H4 (cell line): ENCODE measurements around the gene DSG2.

DNA sequence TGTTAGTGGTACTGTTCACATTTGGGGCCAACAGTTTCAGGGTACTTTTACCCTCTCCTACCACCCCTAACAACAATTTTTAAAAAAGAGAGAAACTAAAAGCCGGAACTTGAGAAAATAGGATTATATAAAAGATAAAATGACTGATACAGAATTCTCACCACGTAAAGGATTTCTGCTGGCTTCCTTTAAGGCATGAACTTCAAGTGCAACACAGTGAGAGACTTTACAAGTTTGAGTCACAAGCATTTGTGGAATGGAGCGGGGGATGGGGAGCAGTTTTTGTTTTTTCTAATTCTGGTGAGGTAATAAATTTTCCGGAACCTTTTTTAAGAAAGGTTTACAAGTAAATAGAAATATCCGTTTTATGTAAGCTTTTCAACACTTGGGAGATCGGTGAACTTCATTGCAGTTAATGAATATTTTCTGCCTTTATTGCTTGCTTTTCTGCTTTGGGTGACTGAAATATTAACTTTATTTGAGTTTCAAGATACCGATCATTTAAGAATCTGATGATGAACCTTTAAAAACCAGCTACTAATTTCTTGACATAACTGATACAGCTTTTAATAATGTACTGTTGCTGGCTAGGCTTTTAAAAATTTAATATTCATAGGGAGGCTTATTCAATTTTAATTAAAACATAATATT lies 1.9 kb upstream of the CDH2 start:
- RAMPAGE, long total RNA, result no peak

DNA sequence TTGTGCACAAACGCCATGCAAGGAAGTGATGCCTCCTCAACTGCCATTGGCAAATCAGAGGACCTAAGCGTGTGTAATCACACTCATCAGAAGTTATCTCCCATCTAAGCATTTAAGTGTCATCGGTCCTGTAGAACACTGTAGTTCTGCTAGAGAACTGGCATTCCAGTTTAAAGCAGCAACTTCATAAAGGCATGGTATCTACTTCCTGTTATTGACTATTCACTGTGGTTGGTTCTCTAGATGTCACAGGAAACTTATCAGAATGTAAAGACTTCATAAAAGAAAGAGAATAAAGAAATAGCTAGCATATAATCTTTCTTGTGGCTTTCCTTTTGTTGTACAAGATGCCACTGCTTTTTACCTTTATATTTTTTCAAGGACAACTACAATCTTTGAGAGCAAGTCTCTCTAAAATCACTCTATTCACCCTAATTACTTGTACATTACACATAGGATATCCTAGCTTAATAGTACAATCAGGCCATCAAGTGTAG lies 492 bp upstream of the DSC1 start:
- RAMPAGE, long total RNA, result no peak

GRCh38 chr18:31206013-31206415 lies 43.4 kb upstream of the DSC1 start:
- RAMPAGE, long total RNA, result no peak

DNA sequence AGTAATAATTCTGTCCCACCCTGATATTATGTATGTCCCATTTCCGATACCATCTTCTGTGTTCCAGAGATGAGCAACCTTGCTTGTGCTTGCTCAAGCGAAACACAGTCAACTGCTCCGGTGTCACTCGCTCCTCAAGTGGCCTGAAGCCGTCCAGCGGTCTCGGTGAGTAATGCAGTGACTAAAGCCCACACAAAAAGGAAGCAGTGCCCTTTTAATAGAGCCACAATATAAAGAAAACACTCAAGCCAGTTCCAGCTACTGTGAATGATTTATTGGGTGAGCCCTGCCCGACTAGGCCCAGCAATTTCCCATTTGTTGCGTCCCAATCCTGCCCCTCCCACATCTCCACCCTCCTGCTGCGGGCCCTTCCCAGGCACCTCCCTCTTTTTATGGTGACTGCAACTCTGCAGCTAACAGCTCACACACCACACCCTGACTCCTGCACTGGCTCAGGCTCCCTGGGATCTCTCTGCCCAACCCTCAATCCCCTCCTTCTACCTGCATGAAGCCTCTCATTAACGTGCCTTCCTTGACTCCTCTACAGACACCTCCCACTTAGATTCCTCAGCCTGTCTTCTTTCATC lies 44.2 kb upstream of the DSC1 start:
- RAMPAGE, long total RNA, result no peak

DNA sequence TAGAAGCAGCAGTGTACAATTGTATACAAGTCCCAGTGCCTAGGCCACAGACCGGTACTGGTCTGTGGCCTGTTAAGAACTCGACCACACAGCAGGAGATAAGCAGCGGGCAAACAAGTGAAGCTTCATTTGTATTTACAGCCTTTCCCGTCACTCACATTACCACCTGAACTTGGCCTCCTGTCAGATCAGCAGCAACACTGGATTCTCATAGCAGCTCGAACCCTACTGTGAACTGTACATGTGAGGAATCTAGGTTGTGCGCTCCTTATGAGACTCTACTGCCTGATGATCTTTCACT lies 60.8 kb upstream of the DSC1 start:
- RAMPAGE, long total RNA, result no peak

GRCh38 chr18:31241596-31242552 lies 76.1 kb upstream of the DSG1 start:
- RAMPAGE, long total RNA, result no peak

DNA sequence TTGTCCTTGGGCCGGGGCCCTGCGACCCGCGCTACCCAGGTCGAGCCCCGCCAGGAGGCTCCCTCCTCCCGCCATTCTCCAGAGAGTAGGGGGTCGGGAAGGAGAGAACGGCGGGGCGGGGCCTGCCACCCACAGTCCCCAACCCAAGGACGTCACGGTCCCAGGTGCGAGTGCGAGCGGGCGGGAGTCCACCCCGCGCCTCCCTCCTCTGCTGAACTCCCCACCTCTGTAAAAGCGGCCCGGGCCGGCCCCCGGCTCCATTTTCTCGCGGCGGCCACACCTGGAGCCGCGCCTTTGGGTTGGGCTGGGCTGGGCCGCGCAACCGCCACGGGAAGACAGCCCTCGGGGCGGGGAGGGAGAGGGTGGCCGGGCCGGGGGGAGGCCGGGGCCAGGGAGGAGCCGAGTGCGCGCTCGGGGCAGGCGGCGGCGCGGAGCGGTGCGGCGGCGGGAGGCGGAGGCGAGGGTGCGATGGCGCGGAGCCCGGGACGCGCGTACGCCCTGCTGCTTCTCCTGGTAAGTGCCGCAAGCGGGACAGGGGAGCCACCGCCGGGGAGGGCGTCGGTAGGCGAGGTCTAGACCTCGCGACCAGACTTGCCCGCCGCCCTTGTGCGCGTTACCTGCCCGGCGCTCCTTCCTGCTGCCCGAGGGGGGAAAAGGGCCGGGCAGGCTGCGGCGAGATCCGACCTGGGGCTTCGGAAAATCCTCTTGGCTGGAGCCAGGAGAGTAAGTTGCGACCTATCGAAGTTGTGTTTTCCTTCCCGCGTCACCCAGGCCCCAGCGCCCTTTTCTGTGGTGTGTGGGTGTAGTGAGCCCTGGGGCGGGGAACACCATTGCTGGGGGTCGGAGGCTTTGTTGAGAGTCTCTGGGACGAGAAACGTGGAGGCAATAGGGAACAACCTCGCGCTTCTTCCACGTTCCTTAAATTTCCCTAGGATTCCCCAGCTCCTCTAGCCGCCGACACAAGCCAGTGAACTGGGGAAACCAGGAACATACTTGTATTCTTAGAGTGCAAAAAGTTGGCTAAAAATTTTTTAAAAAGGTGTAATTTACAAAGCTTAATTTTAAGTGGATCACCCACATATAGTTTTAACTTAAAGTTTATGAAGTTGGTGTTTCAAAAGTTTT lies at the start of gene DSG2:
Gene DSG2 (plus strand): TSS at position 394 of the 1,125 bp plus-strand sequence.
- RAMPAGE, long total RNA, result start-site peak on the plus strand centred at position 450 of the sequence, 28 bp wide, 130 reads

- RAMPAGE, long total RNA, result no peak
These were observed 13.5 kb upstream of the SLC25A52 start for GRCh38 chr18:31774164-31774578.

- RAMPAGE, long total RNA, result no peak
These were observed 42.4 kb downstream of the TRAPPC8 start for GRCh38 chr18:31900274-31901171.

GRCh38 chr18:31943215-31943325 lies 142 bp upstream of the TRAPPC8 start:
- RAMPAGE, long total RNA, result no peak

DNA sequence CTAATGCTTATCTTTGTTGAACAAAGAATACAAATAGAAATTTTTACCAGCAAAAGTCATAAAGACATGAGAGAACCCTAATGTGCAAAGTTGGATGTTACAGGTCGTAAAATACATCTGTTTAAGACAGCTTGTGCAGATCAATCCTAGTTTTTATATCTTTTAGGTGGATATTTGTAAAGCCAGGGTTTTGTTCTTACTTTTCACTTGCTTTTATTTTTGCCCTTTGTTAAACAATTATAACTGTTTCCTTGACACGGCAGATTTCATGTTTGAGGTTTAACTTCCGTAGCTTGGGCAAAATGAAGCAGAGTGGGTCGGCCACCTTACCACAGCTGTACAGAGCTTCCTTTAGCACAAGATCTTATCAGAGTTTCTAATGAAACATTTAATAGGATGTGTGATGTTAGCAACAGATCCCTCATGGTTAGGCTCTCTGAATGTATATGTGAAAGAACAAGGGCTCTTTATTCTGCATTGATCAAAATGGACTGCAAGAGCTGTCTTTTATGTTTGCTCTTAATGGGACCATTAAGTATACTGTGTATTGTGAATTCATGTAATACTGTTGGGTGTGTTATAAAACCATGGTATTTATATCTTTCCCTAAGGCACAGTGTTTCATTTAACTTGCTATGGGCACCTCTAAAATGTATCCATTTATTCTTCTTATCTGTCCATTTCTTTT lies 22.3 kb downstream of the RNF125 start:
- RAMPAGE, long total RNA, result no peak

DNA sequence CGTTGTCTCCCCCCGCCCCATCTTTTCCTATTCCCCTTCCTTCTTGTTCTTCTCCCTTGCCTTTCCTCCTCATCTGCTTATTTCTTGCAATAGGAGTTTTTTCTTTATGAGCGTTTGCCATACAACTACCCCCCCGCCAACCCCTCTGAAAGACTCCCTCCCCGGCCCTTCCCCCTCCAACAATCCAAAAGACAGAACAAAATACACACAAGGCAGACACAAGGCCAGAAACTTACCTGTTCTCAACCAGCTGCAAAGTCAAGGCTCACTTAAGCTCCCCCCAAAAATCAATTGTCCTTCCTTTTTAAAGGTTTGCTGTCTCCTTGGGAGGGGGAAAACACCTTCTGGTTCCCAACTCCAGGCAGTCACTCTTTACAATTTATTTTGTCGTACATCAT lies 393 bp downstream of the KLHL14 start:
- RAMPAGE, long total RNA, result no peak

DNA sequence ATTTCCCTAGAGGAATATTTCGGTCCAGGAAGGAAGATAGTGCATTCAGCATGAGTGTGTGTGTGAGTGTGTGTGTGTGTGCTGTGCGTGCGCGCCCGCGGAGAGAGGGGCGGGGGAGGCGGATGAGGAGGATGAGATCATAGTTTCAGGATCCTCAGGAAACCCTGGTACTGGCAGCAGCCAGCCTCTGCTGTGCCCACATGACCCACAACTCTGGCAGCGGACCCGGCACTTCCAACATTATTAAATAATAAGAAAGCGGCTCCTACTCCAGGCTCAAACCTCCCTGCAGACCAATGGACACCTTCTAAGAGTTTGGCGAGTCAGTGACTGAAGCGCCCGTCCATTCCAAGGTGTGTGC lies 217.0 kb upstream of the DTNA start:
- RAMPAGE, long total RNA, result no peak

DNA sequence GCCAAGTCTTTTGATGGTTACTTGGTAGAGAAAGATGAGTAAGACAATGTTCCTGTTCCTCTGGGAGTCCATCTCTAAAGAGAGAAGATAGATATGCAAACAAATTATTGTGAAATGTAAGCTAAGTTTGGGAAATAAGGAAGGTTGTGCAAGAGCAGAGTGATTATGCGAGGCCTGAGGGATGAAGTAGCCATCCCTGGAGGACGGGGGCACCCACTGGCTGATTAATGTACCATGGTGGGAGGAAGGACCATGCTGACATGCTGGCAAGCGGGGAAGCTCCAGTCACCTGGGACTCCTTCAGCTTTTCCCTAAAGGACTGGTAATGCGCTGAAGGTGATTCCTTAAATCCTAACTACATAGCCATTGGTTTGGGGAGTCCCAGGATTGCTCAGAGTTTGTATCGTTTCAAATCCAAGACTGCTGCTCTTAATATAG lies 897 bp upstream of the DTNA start:
- RAMPAGE, long total RNA, result no peak

- RAMPAGE, long total RNA, result no peak
These were observed 97.3 kb downstream of the DTNA start for GRCh38 chr18:34807310-34807888.

- RAMPAGE, long total RNA, result no peak
These were observed 112.0 kb downstream of the DTNA start for GRCh38 chr18:34822031-34822609.

DNA sequence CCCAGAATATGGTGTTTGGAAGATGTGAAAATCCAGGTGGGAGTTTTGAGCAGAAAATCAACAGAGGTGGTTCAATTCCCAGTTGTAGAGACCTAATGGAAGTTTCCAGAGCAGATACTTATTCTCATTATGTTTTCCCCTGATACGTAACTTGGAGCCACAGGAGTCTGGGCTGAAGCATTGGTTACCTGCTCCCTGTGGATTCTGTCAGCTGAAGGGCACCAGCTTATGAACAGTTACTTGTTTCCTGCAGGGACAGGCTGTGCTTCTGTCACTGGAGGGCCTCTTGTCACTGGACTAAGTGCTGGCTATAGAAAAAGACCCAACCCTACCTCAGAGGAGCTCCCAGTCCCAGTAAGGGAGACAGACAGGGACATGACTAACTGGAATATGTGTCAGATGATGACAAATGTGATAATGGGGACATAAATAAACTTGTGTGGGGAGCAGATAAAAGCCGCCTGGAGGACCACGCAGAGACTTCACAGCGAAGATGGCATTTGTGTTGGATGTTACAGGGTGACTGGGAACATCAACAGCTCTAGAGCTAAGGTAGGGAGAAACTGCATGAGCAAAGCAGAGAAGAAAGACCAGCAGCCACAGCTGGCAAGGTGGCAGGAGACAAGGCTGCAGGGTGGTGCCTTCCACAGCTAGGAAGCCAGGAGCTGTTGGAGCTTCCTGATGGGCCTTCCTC lies 95.0 kb downstream of the MAPRE2 start:
- RAMPAGE, long total RNA, result no peak

GRCh38 chr18:35332064-35333458 lies 11.7 kb downstream of the ZNF24 start:
- RAMPAGE, long total RNA, result no peak

GRCh38 chr18:35410576-35410932 lies 33.4 kb upstream of the ZNF396 start:
- RAMPAGE, long total RNA, result no peak

DNA sequence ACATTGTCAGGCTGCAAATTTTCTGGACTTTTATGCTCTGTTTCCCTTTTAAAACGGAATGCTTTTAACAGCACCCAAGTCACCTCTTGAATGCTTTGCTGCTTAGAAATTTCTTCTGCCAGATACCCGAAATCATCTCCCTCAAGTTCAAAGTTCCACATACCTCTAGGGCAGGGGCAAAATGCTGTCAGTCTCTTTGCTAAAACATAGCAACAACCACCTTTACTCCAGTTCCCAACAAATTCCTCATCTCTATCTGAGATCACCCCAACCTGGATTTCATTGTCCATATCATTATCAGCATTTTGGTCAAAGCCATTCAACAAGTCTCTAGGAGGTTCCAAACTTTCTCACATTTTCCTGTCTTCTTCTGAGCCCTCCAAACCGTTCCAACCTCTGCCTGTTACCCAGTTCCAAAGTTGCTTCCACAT lies 9.0 kb downstream of the INO80C start:
- RAMPAGE, long total RNA, result no peak